ENCODE data around the genes KRT86 and KRT3.

DNA sequence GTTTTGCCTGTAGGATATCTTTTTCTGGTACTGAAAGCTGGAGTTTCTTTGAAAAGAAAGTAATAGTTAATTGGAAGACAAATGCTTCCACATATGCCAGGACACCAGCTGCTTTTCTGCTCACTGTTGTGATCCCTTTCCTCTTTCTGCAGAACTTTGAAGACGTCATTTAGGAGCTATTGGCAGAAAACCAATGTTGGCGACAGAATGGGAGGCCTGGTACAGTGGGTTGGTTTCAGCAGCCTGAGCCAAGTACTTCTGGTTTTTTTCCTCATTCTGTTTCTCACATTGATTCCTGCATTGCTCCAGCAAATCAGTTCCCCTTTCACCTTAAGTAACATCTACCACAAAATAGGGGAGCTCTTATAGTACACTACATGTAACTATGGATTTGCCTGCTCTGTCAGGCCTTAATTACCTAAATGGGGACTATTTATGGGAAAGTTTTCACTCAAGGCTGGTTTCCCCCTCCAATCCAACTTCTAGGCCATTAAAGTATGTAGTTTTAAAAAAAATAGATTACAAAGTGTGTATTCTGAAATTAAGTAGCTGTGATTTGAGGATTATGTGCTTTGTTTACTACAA is 63.0 kb downstream of the TMDD1 start:
- PRO-cap, result no peak
- RAMPAGE, long total RNA, result no peak
- RRBS, result no CpG with 5 or more reads among the region's 2 CpGs

GRCh38 chr12:51846701-51847772 is 1.5 kb downstream of the FIGNL2 start:
- PRO-cap, result no peak
- RAMPAGE, long total RNA, result no peak
- RRBS, result 2% methylated on average over 33 of the region's 72 CpGs

DNA sequence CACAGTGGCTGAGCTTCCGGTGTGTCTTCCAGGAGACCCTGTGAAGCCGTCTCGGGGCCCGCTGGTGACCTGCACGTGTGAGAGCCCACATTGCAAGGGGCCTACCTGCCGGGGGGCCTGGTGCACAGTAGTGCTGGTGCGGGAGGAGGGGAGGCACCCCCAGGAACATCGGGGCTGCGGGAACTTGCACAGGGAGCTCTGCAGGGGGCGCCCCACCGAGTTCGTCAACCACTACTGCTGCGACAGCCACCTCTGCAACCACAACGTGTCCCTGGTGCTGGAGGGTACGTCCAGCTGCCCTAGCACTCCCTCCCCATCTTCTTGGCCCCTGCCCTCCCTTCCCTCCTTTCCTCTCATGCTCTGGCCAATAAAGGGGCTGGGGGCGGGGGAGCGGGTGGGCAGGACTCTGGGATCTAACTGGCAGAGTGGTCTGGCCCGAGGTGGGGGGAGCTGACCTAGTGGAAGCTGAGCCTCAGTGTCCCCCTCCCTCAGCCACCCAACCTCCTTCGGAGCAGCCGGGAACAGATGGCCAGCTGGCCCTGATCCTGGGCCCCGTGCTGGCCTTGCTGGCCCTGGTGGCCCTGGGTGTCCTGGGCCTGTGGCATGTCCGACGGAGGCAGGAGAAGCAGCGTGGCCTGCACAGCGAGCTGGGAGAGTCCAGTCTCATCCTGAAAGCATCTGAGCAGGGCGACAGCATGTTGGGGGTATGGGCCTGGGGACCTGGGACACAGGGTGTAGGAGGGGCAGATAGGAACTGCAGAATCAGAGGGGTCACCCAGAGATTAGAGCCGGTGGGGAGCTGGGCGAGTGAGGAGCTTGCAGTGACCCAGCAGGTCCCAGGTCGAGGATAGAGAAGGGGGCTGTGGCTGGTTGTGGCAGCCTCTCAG is 6.0 kb downstream of the ACVRL1 start:
- PRO-cap, result no peak
- RAMPAGE, long total RNA, result no peak
- RRBS, result 54% methylated on average over 3 of the region's 29 CpGs

GRCh38 chr12:52011149-52012000 is 4.6 kb downstream of the TAMALIN start:
- PRO-cap, result no peak
- RAMPAGE, long total RNA, result no peak
- RRBS, result no CpG with 5 or more reads among the region's 5 CpGs

DNA sequence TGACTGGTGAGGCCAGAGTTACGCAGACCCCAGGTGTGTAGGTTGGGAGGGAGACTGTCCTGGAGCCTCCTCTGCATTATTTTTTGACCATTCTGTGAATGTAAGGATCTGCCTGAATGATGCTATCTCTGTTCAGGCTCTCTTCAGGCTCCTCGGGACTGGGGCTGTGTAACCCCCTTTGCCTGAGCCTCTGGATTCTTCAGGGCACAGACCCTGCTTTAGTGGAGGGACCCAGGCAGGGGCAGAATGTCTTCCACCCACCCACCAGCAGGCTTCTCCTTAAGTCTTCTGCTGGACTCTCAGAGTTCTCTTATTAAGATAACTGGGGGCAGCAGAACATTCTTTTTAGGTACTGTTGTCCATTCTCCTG is 1.9 kb downstream of the NR4A1 start:
- PRO-cap, result no peak
- RAMPAGE, long total RNA, result no peak
- RRBS, result no CpG with 5 or more reads among the region's 2 CpGs

DNA sequence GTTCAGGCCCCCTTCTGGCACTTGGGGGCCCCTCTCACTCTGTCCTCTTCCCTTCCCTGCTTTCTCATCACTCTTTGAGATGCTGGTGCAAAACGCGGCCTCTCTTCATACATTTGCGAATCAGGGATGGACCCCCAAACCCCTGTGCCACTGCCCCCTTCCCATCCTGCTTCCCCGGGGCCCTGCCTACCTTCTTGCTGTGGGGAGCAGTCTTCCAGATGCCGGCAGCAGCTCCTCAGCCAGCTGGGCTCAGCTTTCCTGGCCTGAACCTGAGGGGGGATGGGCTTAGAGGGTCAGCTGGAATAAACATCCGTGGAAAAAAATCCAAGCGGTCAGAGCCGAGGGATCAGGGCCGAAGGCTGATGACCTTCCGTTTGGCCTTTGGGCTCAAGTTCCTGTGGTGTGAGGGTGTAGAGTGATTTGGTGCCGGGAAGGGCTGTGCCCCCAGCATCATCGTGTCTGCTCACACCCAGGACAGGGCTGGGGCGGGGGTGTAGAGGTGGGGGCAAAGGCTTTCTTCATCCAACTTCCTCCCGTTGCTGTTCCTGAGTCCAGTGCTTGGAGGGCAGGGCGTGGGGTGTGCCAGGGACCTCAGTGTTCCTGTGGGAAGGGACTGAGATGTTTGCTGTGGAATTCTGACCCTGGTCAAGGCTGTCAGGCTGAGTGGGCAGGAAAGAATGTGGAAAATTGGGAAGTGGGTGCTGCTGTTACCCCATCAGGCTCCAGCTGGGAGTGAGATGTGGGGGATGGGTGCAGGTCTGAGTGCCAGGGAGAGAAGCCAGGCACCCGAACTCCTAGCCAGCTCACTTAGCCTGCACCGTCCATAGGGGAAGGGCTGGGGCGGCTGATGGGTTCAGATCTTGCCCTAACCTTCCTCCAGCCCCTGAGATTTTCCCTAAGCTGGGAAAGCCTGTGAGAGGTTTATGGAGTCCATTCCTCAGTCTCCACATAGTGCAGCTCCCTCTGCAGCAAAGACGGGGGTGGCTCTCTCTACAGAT is 2.7 kb downstream of the SMIM41 start:
- PRO-cap, result no peak
- RAMPAGE, long total RNA, result no peak
- RRBS, result 36% methylated on average over 1 of the region's 19 CpGs

GRCh38 chr12:52274255-52274909 is at the start of gene KRT86:
Gene KRT86 (plus strand): TSS chr12:52274645.
- PRO-cap, result no peak
- RAMPAGE, long total RNA, result no peak
- RRBS, result no CpG with 5 or more reads among the region's 1 CpG

DNA sequence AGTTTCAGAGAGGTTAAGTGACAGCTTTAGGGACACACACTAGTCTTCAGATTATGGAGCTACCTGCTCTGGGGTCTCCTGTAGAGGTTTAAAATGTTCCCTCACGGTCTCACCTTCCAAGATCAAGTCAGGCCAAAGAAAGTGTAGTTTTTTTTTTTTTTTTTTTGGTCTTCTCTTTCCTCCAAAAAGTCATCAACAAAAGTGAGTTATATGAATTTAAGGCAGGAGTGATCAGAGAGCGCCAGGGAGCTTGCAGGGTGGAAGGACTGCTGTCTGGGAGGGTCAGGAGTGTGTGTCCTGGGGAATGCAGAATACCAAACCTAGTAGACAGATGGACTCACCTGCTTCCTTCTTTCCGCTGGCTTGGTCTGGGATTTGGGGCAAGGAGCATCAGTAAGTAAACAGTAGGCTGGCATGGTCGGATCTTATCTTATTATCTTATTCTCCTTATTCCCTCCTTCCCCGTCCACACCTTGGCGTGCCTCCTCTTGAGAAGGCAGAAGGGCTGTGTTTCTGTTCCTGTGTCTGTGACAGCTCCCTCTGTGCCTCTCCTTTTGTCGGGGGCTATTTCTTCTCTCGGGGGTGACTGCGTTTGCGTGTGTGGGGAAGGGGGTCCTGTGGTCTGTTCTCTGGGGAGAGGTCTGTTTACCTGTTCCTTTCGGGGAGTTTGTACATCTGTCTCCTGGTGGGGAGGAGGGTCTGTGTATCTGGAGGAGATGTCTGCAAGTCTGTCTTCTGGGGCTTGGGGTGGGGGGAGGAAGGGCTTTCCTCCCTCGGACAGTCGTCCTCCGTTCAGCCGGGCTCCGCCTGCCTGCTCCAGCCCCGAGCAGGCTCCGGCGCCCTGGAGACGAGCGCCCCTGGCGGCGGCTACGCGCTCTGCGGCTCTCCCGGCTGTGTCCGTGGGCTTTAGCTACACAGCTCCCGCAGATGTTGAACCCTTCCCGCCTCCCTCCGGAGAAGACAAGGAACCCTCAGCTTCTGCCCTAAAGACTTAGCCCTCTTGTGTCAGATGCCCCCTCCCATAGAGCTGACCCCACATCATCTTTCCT is 4.2 kb downstream of the KRT86 start:
- PRO-cap, result no peak
- RAMPAGE, long total RNA, result no peak
- RRBS, result 2% methylated on average over 17 of the region's 31 CpGs

DNA sequence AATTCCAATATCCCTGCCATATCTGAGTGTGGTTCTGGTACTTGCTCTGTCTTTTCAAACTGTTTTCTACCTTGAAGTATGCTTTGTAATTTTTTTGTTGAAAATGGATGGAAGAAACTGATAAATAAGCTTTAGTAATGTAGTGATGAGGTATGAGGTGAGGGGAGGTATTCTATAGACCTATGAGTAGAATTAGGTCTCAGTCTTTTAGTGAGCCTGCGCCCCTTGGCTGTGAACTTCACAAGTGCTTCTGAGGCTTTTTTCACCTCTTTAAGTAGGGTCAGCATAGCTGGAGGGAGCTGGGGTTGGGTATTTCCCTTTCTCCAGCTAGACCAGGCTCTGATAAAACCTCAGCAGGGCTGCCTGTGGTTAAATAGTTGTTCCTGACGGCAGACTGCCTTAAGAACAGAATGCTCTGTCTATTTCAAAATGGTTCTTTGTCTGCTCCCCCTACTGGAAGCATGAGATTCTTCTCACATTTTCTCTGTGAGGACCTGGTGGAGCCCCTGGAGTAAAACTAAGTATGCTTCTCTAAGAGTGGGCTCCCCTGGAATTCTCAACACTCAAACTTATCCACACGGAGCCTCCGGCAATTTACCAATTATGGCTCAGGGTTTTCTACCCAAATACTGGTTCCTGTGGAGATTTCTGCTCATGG is 13.2 kb downstream of the KRT5 start:
- PRO-cap, result no peak
- RAMPAGE, long total RNA, result no peak
- RRBS, result no CpG with 5 or more reads among the region's 4 CpGs

GRCh38 chr12:52517757-52518338 is 2.3 kb downstream of the KRT5 start:
- PRO-cap, result no peak
- RAMPAGE, long total RNA, result no peak
- RRBS, result no CpG with 5 or more reads among the region's 6 CpGs

DNA sequence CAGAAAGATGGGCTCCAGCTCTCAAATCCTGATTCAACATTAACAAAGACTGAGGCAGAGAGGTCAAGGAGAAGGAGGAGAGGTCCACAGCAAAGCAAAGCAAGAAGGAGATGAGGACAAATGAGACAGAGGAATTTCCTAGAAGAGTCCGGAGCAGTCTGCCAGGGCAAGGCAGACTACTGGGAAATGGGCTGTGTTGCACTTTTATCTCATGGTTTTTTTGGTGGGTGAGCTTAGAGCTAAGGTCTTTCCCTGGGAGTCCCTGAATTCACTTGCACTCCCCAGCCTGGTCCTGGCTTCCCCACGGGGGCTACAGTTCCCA is 6.7 kb upstream of the KRT72 start:
- PRO-cap, result no peak
- RAMPAGE, long total RNA, result no peak
- RRBS, result no CpG with 5 or more reads among the region's 2 CpGs

DNA sequence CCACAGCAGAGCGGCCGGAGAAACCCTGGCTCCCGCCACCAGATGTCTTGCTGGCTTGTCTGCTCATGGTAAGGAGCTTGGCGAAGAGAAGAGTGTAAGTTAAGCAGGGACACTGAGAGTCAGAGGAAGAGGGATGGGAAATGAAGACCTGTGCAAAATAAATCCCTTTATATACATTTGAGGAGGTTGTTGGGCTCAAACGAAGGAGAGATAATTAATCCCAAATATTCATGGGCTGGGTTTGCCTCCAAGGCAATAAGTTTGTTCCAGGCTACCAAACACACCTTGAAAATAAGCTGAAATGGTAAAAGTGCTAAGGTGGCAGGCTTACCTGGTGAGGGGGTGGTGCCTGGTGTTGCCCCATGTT is at the start of gene KRT3:
TSS of gene KRT3 (minus strand) at position 142 of the 367 bp plus-strand sequence.
- PRO-cap, result no peak
- RAMPAGE, long total RNA, result no peak
- RRBS, result no CpG with 5 or more reads among the region's 5 CpGs

DNA sequence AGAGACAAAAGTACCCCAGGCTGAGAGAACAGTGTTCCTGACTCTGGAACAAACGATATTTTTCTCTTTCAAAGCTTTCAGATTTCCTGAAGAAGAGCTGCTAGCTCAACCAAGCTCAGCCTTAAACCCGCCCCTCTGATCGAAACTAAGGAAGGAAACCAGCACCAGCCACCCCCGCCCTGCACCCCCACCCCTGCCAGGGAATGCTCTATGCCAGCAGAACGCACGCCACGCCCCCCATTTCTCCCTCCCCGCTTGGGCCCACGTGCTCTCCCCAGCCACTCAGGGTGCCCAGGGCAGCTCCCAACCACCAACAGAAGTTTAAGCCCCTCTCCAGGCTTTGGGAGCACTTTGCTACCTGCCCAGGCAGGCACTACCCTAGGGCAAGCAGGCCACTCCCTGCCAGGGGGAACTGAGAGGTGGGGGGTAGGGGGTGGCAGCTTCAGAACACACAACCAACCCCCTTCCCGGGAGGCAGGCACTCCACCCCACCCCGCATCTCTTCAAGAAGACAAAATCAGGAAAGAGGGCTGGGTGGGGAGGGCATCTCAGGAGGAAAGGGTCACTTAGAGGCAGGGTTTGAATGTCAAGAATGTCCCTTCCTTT is 18.9 kb upstream of the KRT78 start:
- PRO-cap, result no peak
- RAMPAGE, long total RNA, result no peak
- RRBS, result no CpG with 5 or more reads among the region's 11 CpGs

DNA sequence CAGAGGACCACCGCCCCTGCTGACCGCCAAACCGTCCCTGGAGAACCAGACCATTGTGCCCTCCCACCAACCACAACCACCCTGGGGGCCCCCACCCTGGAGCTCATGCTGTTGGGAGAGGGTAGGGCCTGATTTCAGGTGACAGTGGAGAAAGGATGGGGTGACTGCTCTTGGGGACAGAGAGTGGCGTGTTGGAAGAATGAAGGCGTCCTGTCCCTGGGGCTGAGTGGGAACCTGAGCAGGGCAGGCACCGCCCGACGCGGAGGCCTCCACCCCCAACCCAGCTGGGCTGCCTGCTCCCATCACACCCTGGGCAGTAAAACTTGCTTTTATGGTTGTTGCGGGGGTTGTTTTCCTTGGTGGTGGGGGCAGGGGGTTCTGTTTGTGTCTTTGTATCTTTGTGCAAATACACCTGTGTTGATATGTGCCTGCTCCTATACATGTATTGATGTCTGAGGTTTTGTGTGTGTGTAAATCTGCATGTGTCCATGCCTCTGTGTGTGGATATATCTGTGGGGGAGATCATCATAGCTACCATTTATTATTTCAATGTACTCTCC is 24.2 kb upstream of the KRT78 start:
- PRO-cap, result no peak
- RAMPAGE, long total RNA, result no peak
- RRBS, result no CpG with 5 or more reads among the region's 10 CpGs

GRCh38 chr12:52926724-52927140 is 21.9 kb upstream of the KRT8 start:
- PRO-cap, result no peak
- RAMPAGE, long total RNA, result no peak
- RRBS, result no CpG with 5 or more reads among the region's 4 CpGs

DNA sequence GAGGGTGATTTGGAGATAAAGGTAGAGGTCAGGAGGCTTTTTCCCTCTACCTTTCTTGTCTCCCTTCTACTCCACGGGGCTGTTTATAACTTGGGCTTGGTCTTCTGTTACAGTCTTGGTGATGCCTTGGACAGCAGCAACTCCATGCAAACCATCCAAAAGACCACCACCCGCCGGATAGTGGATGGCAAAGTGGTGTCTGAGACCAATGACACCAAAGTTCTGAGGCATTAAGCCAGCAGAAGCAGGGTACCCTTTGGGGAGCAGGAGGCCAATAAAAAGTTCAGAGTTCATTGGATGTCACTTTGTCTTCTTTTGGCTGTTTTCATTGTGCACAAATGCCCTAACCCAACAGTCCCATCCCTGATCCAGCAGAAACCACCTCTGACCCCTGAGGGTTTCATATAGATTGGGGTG is 3.7 kb downstream of the KRT18 start:
- PRO-cap, result no peak
- RAMPAGE, long total RNA, result no peak
- RRBS, result no CpG with 5 or more reads among the region's 3 CpGs

DNA sequence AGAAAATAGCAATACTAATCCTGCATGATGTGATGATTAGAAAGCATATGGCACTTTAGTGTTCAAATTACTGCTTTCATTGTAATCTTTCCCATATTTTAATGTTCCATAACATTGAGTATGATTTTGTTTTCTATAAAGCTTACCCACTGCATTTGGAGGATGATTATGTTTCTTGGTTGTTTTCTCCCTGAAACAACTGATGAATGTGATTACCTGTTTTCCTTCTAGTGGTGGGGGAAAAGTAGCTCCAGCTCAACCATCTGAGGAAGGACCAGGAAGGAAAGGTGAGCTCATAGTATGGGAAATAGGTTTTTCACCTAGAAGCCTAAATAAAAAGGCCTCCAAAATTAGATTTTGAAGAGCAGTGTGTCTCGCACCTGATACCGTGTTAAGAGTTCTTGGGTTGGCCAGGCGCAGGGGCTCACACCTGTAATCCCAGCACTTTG is 11.7 kb upstream of the TNS2 start:
- PRO-cap, result no peak
- RAMPAGE, long total RNA, result no peak
- RRBS, result no CpG with 5 or more reads among the region's 3 CpGs

DNA sequence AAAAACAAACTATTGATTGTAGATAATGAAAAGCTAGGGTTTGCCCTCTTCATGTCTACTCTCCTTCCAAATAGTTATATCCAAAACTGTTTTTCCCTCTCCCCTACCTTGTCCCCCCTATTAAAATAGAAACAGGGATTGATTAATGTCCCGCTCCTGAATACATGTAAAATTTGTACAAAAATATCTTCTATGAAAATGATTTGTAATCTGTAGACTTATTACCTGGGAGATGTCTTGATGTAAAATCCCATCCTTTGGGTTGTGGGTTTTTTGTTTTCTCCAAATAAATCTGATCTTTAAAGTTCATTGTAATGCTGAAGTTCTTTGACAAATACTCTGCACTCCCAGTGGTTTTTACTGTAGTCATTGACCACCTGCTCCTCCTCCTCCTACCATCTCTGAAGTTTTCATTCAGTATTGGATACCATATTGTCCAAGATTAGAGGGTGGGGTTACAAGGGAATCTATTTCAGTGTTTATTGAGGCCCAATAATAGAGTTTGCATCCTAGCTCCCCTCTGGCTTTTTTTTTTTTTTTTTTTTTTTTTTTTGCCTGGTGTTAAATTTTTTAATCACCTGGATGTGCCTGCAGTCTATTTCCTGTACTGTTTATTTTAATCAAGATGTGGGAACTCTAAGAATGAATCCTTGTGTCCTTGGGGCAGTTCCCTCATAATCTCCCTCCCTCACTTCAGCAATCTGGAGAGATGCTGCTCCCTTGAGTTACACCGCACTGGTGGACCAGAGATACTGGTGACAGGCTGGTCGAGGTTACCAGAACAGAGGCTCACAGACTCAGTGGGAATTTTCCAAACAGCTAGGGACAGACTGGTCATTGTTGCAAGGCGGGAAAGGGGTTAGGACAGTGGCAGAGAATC is 7.7 kb upstream of the TNS2 start:
- PRO-cap, result no peak
- RAMPAGE, long total RNA, result no peak
- RRBS, result no CpG with 5 or more reads among the region's 4 CpGs

- PRO-cap, result no peak
- RAMPAGE, long total RNA, result no peak
- RRBS, result 69% methylated on average over 7 of the region's 28 CpGs
These were observed 10.7 kb downstream of the TNS2 start for GRCh38 chr12:53060406-53061207.

DNA sequence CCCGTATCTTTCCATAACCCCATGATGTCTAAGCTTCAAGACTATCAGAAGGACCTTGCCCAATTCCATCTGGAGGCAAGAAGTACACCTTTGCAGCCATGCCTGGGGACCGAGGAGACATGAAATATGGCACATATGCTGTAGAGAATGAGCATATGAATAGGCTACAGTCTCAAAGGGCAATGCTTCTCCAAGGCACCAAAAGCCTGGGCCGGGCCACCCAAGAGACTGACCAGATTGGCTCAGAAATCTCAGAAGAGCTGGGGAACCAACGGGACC is 28.2 kb downstream of the SOAT2 start:
- PRO-cap, result no peak
- RAMPAGE, long total RNA, result no peak
- RRBS, result no CpG with 5 or more reads among the region's 4 CpGs

Measured in lung (tissue), 4 donors.